PC-3 (cell line): ENCODE measurements around the genes ADH1B, C4orf17, MTTP and C4orf54.

- RAMPAGE, long total RNA = no peak
These were observed 994.5 kb downstream of the STPG2 start for GRCh38 chr4:97148785-97149233.

DNA sequence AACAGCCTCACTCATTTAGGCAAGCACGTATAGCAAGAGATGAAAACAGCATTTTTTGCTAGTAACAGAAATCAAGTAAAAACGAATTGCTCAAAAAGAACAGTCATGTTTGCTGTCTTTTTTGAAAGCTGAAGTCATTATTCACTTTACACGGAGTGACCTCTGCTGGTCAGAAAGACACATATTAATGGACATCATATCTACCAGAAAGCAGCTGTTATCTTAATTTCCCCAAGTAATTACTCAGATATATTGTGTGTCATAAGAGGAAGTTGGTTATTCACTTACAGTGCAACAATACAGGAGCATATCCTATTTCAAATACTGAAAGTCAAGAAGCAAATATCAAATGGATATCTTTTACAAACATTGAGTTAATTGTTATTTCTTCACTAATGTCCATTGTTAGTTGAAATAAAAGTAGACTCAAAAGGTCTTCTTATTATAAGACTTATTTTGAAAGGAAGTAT, 422.1 kb downstream of the STPG2 start:
- RAMPAGE, long total RNA = no peak

- RAMPAGE, long total RNA = no peak
These were observed 57.6 kb upstream of the RAP1GDS1 start for GRCh38 chr4:98203359-98204234.

GRCh38 chr4:98523030-98523413, 135.4 kb downstream of the TSPAN5 start:
- RAMPAGE, long total RNA = no peak

- RAMPAGE, long total RNA = no peak
These were observed 93.5 kb downstream of the TSPAN5 start for GRCh38 chr4:98564692-98565540.

DNA sequence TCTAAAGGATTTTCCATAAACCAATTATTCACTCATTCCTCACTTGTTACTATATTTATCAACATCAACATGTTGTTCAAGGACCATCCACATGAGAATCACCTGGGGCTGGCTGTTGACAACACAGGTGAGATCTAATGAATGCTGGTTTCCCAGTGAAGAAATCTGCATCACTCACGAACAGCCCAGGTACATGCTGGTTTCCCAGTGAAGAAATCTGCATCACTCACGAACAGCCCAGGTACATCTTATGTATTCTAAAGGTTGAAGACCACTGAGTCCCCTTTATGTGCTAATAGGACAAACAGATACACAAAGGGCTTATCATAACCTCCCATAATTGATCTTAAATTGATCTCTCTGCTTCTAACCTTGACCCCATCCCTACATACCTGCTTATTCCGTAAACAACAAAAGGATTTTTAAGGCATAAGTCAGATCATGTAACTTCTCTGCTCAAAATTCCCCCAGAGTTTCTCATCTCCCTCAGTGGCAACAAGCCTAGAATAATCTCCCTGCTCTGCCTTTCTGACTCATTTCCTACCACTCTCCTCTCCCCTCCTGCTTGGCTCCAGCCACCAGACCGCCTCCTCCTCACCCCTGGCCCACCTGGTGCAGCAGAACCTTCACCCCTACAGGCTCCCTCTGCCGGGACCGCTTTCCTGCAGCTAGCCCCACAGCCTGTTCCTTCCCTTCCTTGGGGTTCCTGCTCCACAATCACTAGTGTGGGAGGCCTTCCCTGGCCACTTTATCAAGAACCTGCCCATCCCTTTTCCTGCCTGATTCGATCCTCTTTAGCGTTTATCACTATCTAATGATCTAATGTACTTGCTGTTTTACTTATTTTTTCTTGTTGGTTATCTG, 32.2 kb downstream of the TSPAN5 start:
- RAMPAGE, long total RNA = no peak

- RAMPAGE, long total RNA = no peak
These were observed 18.9 kb downstream of the TSPAN5 start for GRCh38 chr4:98639398-98639931.

GRCh38 chr4:98661586-98662085, 3.2 kb upstream of the TSPAN5 start:
- RAMPAGE, long total RNA = no peak

GRCh38 chr4:98688771-98689307, 30.4 kb upstream of the TSPAN5 start:
- RAMPAGE, long total RNA = no peak

DNA sequence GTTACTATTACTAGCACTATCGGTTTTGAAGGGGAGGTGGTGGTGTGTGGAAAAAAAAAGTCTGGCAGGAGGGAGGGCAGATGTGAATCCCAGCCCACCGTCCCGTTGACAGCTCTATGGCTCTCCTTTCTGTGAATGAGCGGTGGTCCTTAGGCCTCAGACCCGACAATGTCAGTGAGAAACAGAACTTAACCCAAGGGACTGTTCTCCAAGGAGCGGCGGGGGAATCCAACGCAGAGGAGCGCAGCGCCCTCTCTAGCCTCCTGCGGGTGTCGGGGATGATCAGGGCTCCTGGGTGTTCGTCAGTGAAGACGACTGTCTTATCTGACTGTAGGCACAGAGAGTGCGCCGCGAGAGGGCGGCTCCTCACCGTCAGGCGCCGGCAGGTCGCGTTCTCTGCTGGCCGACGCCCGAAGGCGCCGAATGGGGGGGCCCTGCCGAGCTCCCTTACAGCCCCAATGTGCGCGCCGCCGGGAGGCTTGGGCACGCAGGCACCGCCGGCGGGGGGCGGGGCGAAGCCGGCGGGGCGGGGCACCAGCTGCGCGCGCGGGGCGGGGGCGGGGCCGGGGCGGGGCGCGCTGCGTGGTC, 418 bp upstream of the METAP1 start:
- RAMPAGE, long total RNA = no peak

- RAMPAGE, long total RNA = no peak
These were observed 1.4 kb downstream of the ADH5 start for GRCh38 chr4:99087206-99087563.

- RAMPAGE, long total RNA = no peak
These were observed 10.5 kb downstream of the ADH1B start for GRCh38 chr4:99310570-99311232.

DNA sequence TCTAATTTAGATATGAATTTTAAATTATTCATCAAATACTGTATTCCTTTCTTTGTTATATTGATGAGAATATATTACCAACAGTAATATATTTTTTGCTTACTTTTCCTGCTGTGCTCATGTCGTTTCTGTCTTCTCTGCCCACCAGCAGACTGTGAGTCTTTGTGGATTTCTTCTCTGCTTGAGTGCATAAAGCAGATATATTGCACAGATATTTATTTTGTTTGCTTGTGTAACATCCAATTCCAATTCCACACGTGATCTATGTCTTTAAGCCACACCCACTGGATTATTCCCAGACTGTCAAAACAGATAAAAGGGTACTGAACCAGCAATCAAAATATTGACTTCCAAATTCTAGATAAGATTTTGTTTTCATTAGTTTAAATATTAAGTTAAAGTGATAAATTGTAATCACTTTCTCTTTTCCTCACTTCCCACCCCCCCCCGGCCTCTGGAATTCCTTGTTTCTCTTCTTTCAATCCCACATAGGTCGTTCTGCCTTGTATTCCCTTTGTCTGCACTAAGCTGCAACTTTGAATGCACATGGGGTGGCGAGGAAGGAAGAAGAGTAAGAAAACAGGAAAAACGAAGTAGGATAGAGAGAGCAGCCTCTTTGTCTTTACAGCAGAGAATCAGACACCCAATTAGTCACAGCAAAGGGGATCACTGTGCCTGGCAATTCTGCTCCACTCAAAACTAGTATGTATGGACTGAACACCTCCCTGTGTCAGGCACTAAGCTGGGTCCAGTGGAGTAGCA, at the start of gene ADH1B:
Gene ADH1B (minus strand): TSS at position 191 of the 762 bp plus-strand sequence.
- RAMPAGE, long total RNA = no peak

- RAMPAGE, long total RNA = no peak
These were observed 30.5 kb downstream of the ADH7 start for GRCh38 chr4:99404362-99405238.

DNA sequence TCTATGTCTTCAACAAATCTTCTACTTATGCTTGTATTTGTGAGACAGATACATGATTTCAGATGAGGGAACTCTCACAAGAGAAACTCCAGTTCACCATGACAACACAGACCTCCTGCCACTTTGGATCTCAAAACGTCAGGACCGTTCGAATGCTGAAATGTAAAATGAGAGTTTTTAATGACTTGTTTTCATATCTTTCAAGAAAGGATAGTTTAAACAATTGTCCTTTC, 22.2 kb downstream of the ADH7 start:
- RAMPAGE, long total RNA = no peak

DNA sequence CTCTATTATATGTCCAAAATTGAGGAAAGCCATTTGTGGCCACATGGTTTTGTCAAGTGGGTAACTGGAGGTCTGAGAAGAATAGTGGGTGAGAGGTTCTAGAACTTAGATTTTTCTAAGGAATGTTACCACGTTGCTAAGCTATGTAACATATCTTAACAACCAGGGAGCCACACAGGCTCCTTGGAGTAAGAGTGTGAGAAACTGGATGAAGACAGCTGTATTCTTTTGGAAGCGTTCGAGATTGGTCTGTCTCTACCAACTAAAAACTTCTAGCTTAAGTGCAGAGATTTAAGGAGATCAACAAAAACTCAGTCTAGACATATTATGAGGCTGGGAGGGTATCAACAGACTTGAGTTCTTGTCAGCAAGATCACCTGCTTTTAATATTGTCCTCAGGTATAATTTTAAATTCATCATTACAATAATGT, at the start of gene C4orf17:
Gene C4orf17 (plus strand): TSS at position 148 of the 431 bp plus-strand sequence.
- RAMPAGE, long total RNA = no peak

DNA sequence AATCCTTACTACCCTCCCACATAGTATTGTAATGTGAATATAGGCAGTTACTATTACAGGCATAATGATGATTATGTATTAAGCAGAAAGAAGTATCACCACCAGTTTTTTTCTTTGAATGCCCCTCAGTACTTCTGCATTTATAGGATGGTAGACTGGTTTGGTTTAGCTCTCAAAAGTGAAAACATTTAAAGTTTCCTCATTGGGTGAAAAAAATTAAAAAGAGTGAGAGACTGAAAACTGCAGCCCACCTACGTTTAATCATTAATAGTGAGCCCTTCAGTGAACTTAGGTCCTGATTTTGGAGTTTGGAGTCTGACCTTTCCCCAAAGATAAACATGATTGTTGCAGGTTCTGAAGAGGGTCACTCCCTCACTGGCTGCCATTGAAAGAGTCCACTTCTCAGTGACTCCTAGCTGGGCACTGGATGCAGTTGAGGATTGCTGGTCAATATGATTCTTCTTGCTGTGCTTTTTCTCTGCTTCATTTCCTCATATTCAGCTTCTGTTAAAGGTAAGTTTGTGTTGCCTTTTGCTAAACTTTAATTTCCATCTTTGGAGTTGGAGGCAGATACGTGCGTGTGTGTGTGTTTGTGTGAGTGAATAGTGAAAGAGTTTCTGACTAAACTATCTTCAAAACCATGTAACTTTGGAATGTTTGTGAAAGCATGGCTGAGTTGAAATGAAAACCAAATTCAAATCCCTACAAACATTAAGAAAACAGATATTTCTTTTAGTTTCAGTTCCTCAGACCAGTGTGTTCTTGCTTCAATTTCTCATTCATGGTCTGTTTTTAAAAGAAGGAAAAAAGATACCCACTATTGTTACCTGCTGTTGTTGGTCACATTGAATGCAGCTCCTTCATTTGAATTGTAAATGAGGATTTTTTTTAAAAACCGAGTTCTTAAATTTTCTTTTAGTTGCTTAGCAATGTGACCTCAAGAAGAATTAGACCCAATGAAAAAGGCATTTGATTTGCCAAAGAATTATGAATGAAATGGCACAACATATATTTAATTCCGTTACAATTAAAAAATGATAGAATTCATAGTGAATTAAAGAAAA, at the start of gene MTTP:
Gene MTTP (plus strand): TSS at position 367 of the 1,064 bp plus-strand sequence.
- RAMPAGE, long total RNA = no peak

- RAMPAGE, long total RNA = no peak
These were observed at the start of gene C4orf54 for GRCh38 chr4:99657680-99657962. TSS of gene C4orf54 (minus strand) at chr4:99657828.

- RAMPAGE, long total RNA = no peak
These were observed 719 bp downstream of the DAPP1 start for GRCh38 chr4:99817247-99817845.

- RAMPAGE, long total RNA = no peak
These were observed 59.1 kb downstream of the EMCN start for GRCh38 chr4:100458706-100459079.